ENCODE measurements around the genes ZNF554 and FZR1.

DNA sequence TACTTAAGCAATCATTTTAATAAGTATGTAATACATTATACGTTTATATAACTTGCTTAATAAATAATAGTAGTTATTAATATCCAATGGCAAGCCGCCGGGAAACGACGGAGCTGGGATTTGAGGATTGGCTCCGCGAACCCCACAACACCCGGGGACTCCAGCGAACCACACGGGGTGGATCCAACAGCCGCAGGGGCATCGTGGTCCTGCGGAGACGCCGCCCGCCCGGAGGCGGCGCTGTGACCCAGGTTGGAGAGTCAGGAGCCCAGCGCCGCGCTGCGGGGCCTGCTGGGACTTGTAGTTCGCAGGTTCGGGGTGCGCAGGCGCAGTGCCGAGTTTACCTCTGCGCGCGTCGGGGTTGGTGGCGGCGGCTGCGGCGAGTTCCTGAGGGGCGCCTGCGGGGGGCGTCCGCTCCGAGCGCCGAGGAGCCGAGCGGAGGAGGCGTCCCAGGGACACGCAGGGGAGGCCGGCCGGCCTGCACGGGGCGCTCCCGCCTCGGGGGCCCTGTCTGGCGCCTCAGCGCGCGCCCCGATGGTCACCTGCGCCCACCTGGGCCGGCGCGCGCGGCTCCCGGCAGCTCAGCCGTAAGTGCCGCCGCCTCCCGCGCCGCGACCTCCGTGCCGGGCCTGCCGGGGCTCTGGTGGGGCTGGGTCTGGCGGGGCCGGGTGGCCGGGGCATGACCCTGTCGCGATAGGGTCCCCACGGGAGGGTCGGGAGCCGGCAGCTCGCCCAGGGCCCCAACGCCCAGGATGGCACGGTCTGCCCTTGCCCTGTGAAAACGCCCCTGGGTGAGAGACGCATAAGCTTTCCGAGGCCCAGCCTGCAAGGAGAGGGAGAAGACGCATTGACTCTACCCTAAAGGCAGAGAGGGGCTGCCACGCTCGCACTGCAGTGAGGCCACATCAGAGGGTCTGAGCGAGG is at the start of gene ZNF554:
Gene ZNF554, plus strand, starts transcription at position 331 of the 924 bp plus-strand sequence.
- PRO-cap, result bidirectional peak, plus-strand start at position 431 of the sequence, minus-strand start at position 185 of the sequence

DNA sequence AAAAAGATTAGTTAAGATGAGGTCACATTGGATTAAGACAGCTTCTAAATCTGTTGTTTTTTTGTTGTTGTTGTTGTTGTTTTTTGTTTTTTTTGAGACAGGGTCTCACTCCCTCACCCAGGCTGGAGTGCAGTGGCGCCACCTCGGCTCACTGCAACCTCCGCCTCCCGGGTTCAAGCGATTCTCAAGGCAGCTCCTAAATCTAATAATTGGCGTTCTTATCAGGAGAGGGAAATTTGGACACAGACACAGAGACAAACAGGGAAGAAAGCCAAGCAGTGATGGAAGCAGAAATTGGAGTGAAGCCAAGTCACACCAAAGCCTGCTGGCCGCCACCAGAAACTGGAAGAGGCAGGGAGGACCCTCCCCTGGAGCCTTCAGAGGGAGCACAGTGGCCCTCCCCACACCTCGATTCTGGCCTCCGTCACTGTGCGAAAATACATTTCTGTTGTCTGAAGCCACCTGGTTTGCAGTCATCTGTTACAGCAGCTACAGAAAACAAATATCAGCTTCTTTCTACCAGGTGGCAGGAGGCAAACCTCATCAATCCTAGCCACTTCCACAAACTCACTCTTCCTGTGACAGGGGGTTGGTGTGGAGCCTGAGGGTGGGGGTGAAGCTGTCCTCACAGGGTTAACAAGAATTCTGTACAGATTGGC is 8.3 kb upstream of the TLE6 start:
- PRO-cap, result no peak

- PRO-cap, result no peak
Measured at GRCh38 chr19:2971170-2971602, 6.2 kb upstream of the TLE6 start.

DNA sequence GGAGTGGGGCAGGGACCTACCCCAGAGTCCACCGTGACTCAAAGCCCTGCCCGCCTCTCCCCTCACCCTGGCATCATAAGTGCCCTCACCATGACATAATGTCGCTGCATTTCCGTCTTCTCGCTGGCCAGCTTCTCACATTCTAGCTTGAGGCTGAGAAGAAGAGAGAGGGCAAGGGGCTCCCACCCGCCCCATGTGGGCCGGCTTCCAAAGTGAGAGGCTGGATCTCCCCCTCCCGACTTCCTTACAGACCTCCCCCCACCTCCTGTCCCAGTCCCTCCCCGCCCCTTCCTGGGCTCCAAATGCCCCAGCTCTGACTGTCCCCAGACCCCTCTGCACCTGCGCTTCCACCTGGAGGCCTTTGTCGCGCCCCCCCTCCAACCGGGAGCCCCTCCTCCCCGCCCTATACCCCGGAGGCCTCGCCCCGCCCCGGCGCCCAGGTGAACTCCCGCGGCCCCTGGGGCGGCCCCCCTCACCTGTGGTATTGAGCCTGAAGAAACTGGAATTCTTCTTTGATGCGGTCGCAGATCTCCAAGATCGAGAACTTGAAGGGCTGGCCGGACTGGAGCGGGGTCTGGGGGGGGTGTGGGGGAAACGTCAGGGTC is 748 bp downstream of the TLE2 start:
- PRO-cap, result no peak

GRCh38 chr19:3034785-3035663 is 5.9 kb upstream of the TLE2 start:
- PRO-cap, result bidirectional peak, plus-strand start at chr19:3035902, minus-strand start at chr19:3035623

- PRO-cap, result bidirectional peak, plus-strand start at chr19:3062059, minus-strand start at chr19:3061875
Measured at GRCh38 chr19:3061688-3062080, 611 bp downstream of the TLE5 start.

- PRO-cap, result no peak
Measured at GRCh38 chr19:3118635-3119436, 17.0 kb upstream of the GNA15 start.

- PRO-cap, result no peak
Measured at GRCh38 chr19:3145829-3146587, 10.2 kb downstream of the GNA15 start.

DNA sequence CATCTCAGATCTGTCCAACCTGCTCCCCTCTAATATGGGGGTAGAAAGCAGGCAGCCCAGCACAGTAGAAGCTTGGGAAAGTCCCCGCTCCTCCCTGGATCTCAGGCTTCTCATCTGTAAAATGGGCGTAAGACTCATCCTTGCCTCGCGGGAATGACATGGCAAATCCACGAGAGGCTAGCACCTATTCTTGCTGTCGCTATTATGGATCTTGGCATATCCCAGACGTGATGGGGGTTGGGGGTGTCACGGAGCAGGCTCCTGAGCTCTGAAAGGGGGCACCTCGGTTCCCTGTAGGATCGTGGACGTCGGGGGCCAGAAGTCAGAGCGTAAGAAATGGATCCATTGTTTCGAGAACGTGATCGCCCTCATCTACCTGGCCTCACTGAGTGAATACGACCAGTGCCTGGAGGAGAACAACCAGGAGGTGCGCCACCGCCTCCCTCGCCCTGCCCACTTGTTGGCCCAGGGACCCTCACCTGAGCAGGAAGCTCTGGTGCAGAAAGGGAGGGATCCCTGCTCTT is 19.8 kb downstream of the GNA15 start:
- PRO-cap, result no peak

GRCh38 chr19:3175891-3176601 is 2.5 kb upstream of the S1PR4 start:
- PRO-cap, result no peak

DNA sequence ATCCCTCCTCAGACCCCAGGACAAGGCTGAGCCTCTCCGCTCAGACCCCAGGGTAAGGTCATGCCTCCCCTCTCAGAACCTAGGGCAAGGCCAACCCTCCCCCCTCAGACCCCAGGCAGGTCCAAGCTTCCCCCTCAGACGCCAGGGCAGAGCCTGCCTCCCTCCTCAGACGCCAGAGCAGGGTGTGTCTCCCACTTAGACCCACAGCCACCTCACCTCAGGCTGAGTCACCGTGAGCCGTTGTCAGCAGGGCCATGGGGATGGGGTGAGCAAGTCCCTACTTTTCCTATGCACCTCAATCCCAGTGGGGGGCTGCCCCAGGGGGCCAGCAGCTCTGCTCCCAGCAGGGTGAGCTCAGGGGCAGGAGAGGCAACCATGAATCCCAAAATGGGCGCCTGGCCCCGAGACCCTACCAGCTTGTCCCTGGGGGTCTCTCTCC is 1.4 kb upstream of the S1PR4 start:
- PRO-cap, result no peak

GRCh38 chr19:3365062-3365842 is 1.1 kb upstream of the NFIC start:
- PRO-cap, result no peak

DNA sequence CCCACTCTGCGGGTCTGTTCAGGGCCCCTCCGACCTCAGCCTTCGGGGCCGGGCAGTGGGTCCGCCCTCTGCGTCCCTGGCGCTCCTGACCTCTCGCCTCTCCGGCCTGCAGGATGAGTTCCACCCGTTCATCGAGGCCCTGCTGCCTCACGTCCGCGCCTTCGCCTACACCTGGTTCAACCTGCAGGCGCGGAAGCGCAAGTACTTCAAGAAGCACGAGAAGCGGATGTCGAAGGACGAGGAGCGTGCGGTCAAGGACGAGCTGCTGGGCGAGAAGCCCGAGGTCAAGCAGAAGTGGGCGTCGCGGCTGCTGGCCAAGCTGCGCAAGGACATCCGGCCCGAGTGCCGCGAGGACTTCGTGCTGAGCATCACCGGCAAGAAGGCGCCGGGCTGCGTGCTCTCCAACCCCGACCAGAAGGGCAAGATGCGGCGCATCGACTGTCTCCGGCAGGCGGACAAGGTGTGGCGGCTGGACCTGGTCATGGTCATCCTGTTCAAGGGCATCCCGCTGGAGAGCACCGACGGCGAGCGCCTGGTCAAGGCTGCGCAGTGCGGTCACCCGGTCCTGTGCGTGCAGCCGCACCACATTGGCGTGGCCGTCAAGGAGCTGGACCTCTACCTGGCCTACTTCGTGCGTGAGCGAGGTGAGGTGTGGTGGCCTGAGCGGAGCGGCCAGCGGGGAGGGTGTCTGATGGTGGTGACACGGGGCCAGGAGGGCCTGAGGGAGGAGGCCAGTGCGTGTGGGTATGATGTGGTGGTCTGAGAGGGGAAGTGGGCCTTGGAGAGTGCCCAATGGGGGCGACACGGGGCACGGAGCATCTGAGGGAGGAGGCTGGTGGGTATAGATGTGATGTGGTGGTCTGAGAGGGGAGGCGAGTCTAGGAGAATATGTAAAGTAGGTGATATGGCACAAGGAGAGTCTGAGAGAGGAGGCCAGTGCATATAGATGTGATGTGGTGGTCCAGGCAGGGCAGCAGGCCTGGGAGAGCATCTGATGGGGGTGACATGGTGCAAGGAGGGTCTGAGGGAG is 15.5 kb downstream of the NFIC start:
- PRO-cap, result no peak

- PRO-cap, result no peak
Measured at GRCh38 chr19:3402266-3402733, 35.9 kb downstream of the NFIC start.

DNA sequence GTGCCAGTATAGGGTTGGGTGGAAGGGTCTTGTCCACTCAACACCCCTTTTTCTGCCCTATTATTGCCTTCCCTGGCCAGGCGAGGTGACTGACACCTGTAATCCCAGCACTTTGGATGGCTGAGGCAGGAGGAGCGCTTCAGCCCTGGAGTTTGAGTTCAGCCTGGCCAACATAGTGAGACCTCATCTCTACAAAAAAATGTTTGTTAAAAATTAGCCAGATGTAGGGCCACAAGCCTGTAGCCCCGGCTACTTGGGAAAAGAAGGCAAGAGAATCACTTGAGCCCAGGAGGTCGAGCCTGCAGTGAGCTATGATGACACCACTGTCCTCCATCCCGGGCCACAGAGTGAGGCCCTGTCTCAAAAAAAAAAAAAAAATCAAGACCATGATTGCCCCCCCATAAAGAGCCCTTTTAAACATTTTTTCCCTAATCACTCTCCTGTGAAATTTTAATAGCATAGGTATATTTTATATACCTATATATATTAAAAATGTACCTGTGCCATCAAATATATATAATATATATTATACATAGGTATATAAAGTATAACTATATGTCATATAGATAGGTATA is 49.5 kb downstream of the NFIC start:
- PRO-cap, result no peak

DNA sequence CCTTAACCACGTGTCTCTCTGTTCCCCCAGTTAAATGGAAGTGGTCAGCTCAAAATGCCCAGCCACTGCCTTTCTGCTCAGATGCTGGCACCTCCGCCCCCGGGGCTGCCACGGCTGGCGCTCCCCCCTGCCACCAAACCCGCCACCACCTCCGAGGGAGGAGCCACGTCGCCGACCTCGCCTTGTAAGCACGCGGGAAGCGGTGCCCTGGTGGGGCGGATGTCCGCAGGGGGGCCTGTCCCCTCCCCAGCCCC is 26.7 kb downstream of the SMIM24 start:
- PRO-cap, result no peak

- PRO-cap, result bidirectional peak, plus-strand start at chr19:3506281, minus-strand start at chr19:3506007
Measured at GRCh38 chr19:3506177-3506555, at the start of gene FZR1. TSS of gene FZR1 (plus strand) at chr19:3506311.

DNA sequence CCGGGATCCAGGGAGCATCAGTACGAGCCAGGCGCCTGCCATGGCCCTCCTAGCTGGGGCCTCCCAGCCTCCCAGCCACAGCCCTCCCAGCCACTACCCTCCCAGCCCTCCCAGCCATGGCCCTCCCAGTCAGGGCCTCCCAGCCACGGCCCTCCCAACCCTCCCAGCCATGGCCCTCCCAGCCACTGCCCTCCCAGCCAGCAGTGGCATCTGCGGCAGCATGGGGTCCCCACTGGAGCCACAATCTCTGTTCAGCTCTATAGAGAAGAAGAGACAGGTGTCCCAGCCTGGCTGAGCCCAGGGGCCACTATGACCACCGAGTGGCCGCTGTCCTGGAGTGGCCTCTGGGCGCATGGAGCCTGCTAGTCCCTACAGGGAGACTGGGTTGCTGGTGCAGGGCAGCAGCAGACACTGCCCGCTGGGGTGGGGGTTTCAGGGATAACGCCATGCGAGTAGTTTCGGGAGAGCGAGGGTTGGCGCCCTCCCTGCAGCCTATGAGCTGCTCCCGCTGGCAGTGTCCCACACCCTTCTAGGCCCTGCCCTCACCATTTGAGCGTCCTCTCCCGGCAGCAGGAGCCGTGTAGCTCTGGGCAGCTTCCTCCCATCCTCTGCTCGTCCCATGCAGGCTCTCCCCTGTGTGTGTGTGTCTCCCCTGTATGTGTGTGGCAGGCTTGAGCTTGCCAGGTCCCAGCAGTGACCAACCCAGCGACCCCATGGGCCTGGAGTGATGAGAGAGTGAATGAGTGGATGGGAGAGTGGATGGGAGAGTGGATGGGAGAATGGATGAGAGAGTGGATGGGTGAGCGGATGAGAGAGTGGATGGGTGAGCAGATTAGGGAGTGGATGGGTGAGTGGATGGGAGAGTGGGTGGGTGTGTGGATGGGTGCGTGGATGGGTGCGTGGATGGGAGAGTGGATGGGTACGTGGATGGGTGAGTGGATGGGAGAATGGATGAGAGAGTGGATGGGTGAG is 10.8 kb upstream of the TEKTIP1 start:
- PRO-cap, result no peak

DNA sequence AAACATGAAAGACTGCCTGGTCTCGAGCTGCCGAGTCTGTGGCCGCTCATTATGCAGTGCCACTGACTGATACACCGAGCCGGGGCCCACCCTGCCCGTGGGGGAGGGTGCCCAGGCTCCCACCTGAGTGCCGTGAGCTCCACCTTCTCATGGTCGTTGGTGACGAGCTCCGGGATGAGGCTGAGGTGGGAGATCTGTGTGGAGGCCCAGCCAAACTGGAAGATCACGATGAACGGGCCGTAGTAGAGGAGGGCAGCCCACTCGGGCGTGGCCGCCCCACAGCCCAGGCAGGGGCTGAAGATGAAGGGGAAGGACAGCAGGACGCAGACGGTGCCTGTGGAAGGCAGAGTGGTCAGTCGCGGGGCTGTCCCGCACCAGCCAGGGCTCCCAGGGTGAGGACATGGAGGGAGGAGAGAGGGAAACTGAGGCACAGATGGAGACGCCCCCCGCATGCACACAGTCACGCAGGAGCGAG is 6.5 kb downstream of the MFSD12 start:
- PRO-cap, result no peak

DNA sequence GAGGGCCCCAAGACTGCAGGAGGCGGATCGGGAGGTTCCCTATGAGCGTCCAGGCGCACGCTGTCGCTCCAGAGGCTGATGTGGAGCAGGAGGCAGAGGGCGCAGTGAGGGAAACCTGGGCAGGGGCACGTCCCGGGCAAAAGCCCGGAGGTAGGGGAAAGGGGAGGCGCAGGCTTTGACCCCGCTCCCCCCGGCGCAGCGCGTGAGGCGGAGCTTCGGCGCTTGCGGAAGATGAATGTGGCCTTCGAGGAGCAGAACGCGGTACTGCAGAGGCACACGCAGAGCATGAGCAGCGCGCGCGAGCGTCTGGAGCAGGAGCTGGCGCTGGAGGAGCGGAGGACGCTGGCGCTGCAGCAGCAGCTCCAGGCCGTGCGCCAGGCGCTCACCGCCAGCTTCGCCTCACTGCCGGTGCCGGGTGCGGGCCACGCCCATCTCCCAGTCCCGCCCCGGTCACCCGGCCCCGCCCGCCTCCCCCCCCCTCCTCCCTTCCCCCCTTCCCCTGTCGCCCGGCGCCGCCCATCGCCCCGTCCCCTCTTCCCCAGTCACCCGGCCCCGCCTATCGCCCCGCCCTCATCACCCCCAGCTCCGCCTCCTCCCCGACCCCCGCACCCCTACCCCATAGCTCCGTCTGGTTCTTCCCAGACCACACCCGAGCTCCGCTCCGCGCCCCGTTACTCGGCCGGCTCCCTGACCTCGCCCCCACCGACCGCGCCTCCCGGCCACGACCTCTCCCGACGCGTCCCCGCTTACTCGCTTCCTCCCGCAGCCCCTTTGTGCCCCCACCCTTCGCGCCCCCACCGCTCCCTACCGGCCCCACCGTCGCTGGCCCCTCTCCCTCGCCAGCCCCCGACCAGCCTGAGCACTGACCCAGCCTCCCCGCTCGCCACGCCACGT is 4.2 kb downstream of the HMG20B start:
- PRO-cap, result no peak

Measured in osteocyte (in vitro differentiated cells).